Uterus (tissue), 7 donors: ENCODE measurements around a stretch of chr3.

- PRO-cap, 4 experiments: no peak in any of the 4 experiments
- RAMPAGE, long total RNA, 2 experiments: no peak in any of the 2 experiments
- RRBS: no CpG with 5 or more reads among the region's 3 CpGs
Observed at GRCh38 chr3:128035959-128036487, 16.2 kb upstream of the SEC61A1 start.

GRCh38 chr3:128053445-128054346 lies 1.5 kb downstream of the SEC61A1 start:
- PRO-cap, 4 experiments: no peak in any of the 4 experiments
- RAMPAGE, long total RNA, 2 experiments: no peak in any of the 2 experiments
- RRBS: no CpG with 5 or more reads among the region's 7 CpGs

DNA sequence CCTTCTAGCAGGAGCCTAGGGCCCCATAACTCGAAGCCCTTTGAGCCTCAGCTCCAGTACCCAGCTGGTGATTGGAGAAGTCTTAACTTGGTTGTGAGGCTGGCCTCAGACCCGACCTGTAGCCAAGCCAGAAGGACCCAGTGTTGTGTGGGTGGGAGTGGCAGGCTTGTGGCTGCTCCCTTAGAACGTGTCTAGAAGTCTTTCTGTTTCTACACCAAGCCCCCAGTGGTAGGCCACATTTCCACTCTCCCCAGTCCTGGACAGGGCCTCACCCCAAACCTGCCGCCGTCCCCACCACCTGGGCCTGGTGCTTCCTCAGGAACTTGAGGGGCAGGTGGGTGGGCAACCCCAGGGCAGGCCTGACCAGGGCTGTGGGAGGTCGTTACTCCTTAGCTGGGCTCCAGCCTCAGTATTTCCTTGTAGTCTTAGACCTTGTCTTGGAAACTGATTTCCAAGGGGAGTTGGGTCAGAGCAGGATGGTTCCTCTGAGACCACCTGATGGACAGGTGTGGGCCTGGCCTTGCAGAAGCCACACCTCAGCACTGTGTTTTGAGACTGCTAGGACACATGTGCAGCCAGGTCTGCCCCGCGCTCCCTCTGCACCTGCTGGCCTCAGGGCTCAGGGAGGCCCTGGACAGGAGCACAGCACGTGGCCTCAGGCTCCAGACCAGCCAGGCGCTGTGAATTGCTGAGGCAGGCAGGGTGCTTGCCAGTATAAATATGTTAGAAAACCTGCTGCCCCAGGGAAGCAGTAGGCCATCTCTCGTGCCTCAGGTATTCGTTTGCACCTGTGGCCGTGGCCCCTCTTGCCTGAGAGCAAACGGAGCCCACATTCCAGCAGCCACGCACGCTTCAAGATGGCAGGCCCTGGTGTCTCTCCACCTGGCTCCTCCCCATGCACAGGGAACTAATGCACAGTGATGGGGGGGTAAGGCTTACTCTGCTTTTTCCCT lies 20.0 kb downstream of the SEC61A1 start:
- PRO-cap, 4 experiments: no peak in any of the 4 experiments
- RAMPAGE, long total RNA, 2 experiments: no peak in any of the 2 experiments
- RRBS: no CpG with 5 or more reads among the region's 16 CpGs

DNA sequence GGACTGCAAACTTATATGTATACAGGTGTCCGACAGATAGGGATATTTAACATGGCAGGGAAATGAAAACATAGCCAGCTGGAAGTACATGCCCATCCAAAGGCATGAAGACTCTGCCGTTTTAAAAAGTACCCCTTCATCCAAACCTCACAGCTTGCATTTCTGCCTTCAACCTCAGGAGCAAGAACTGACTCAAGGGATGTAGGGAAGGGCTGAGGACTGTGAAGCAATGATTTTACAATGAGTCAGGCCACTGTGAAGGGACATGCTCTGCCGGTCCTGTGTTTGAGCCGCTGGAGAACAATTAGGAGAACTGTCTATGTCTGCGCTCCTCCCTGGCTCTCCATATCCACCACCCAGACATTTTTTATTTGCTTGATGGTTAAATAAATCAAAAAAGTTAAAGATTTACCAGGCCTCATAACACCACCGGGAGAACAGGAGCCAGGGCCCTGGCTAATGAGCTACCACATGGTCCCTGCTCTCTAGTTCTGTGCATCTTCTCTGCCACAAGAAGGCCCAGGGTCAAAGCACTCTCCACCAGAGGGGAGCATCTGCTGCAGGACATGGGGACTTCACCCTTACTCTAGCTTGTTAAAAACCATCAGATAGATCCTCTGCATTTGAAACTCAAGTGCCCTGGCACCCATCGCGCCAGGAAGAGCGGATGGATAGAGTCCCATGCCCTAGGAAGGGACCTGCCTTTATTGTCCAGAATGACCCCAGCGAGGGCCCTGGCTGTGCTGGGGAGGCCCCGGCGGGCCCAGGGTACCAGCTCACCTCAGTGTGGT lies 29.7 kb downstream of the SEC61A1 start:
- PRO-cap, 4 experiments: no peak in any of the 4 experiments
- RAMPAGE, long total RNA, 2 experiments: no peak in any of the 2 experiments
- RRBS: no CpG with 5 or more reads among the region's 12 CpGs

DNA sequence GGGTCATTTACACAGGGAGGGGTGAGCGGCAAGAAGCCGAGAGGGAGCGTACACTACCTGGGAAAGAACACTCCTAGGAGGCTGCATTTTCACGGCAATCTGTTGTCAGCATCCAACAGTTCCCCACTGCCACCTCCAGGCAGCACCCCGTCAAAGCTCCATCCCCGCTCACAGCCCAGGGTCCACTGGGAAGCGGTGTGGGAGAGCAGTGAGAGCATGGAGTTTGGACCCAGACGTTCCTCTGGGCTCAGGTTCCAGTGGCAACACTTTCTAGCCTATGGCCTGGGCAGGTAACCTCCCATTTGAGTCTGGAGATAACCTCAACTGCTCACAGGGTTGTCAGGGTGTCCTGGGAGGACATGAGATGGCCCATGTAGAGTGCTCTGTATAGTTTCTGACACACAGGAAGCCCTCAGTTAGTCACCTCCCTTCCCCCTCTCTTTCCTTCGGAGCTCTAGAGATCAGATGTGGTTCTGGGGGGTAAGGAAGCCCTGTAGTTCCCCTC lies 29.2 kb downstream of the RUVBL1 start:
- PRO-cap, 4 experiments: no peak in any of the 4 experiments
- RAMPAGE, long total RNA, 2 experiments: no peak in any of the 2 experiments
- RRBS: no CpG with 5 or more reads among the region's 9 CpGs

DNA sequence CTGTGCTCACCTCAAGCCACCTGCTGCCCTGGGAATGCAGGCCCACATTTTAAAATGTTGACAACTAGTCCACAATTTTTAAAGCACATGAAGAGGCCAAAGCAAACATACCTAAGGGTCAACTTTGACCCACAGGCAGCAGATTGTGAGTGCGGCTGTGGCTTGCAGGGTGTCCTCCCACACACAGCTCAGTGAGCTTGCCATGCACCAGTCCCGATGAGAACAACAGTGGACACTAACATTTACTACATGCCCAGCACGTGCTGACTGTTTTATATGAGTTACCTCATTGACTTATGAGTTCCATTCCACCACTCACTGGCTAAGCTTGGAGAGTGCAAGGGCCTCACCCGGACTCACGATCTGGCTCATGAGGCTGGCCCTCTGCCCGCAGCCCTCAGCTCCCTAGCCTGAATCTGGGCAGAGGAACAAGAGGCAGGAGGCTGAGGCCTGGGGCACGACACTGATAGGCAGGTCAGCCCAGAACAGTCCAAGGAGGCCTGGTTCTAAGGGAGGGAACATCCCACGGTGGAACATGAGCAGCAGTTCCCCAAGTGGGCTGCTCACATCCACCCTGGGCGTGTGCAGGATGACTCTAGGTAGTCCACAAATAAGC lies 81.2 kb downstream of the DNAJB8 start:
- PRO-cap, 4 experiments: no peak in any of the 4 experiments
- RAMPAGE, long total RNA, 2 experiments: no peak in any of the 2 experiments
- RRBS: no CpG with 5 or more reads among the region's 9 CpGs

- PRO-cap, 4 experiments: peak in 4 of 4 experiments; most common plus-strand start chr3:128490010 (in 1); most common minus-strand start chr3:128490239 (in 2)
- RAMPAGE, long total RNA, 2 experiments: no peak in any of the 2 experiments
- RRBS: 3% methylated on average over 34 of the region's 78 CpGs
Observed at GRCh38 chr3:128489892-128491018, 2.7 kb downstream of the GATA2 start.

GRCh38 chr3:128537070-128537402 lies 44.0 kb upstream of the GATA2 start:
- PRO-cap, 4 experiments: no peak in any of the 4 experiments
- RAMPAGE, long total RNA, 2 experiments: no peak in any of the 2 experiments
- RRBS: no CpG with 5 or more reads among the region's 1 CpG

DNA sequence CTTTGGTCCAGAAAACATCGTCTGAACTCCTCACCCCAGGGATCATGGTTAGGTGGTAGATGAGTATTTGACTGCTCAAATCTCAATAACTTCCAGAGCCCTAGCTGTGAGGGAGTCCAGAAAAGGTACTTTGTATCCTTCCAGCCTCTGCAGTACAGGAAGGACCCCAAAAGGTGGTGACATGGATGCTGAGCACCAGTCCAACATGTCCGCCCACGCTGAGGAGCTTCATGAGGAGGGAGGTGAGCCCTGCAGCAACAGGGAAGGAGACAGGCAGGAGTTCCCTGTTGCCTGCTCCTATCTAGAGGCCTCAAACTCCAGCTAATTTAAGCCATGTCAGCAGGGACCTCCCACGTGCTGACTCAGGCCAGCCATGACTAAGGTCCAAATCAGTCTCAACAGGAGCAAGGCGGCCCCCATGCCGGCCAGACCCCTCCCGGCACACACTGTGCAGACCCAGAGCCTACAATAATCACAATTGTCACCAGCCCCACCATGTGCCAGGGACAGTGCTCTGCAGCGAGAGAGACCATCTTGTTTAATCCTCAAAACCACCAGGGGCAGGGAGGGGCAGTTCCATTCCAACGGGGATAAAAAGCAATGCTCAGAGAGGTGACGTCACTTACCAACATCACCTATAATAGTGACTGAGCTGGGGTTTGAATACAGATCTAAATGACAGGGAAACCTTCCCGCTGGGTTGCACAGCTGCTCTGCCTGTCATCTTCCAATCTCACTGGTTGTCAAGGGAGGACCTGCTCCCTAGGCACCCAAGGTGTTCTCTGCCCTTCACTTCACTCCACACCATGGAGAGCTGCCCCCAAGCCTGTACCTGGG lies 54.5 kb upstream of the GATA2 start:
- PRO-cap, 4 experiments: peak in 2 of 4 experiments; most common plus-strand start position 392 of the sequence (in 2); most common minus-strand start position 299 of the sequence (in 2)
- RAMPAGE, long total RNA, 2 experiments: no peak in any of the 2 experiments
- RRBS: no CpG with 5 or more reads among the region's 11 CpGs

DNA sequence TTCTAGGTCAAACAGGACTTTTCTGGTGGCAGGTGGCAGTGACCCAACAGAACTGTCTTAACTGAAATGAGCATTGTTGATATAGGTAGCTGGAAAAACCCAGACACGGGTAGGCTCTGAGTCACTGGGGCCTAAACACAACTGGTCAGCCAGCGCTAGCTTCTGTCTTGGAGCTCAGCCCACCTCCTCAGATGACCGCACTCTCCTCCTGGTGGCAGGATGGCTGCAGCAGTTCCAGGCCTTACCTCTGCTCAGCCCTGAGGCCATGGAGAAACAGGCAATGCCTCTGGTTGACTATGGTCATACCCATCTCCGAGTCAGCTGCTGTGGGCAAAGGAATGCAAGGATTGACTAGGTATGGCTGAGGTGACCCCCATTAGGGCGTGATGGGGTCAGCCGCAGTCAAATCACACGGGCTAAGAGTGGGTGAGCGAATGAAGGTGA lies 61.1 kb upstream of the GATA2 start:
- PRO-cap, 4 experiments: peak in 1 of 4 experiments; most common minus-strand start position 54 of the sequence (in 1)
- RAMPAGE, long total RNA, 2 experiments: no peak in any of the 2 experiments
- RRBS: no CpG with 5 or more reads among the region's 8 CpGs

- PRO-cap, 4 experiments: peak in 3 of 4 experiments; most common plus-strand start chr3:128555589 (in 1); most common minus-strand start chr3:128555386 (in 2)
- RAMPAGE, long total RNA, 2 experiments: no peak in any of the 2 experiments
- RRBS: 6% methylated on average over 41 of the region's 77 CpGs
Observed at GRCh38 chr3:128555132-128555995, 62.4 kb upstream of the GATA2 start.

DNA sequence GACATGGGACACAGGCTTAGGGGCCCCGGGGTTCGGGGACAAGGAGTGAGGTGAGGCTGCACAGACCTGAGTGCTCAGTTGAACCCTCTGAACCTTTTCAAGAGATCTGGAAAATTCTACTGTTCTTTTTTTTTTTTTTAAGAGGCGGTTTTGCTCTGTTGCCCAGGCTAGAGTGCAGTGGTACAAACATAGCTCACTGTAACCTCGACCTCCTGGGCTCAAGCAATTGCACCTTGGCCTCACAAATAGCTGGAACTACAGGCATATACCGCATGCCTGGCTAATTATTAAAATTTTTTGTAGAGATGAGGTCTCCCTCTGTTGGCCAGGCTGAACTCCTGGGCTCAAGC lies 45.4 kb downstream of the RPN1 start:
- PRO-cap, 4 experiments: no peak in any of the 4 experiments
- RAMPAGE, long total RNA, 2 experiments: no peak in any of the 2 experiments
- RRBS: no CpG with 5 or more reads among the region's 5 CpGs

GRCh38 chr3:128625441-128626621 lies 24.8 kb downstream of the RPN1 start:
- PRO-cap, 4 experiments: no peak in any of the 4 experiments
- RAMPAGE, long total RNA, 2 experiments: no peak in any of the 2 experiments
- RRBS: no CpG with 5 or more reads among the region's 13 CpGs

DNA sequence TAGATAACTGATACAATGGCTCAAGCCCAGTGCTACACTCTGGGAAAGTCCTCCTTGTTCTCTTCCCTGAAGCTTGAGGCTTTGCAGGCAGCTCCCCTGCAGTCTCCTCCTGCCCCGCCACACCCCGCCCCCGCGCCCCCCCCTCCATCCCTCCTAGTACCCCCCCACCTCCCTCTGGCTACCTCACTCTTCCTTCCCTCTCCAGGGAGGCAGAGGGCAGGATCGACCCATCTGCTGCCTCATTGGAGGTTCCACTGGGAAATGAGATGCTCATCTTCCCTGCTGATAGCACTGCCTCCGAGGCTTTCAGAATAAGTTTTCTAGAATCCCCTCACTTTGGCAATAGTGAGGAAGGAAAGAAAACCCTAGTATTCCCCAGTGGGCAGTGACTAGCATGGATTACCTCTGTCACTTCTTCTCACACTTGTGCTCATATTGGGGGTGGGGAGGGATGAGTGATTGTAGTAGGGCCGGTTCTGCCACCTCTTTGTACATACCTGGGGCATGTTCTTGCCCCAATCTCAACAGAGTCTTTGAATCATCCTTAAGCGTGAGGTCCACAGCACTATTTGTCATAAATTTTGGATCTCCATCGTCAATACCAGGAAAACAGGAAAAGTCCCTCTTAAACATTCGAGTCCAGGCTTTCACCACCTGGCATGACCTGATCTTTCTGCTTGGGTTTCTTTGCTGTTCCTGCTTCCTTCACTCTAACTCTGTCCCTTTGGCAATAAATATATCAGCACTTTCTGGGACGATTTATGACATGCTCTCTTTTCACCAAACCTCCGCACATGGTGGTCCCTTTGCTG lies 16.2 kb upstream of the RAB7A start:
- PRO-cap, 4 experiments: no peak in any of the 4 experiments
- RAMPAGE, long total RNA, 2 experiments: no peak in any of the 2 experiments
- RRBS: no CpG with 5 or more reads among the region's 12 CpGs

DNA sequence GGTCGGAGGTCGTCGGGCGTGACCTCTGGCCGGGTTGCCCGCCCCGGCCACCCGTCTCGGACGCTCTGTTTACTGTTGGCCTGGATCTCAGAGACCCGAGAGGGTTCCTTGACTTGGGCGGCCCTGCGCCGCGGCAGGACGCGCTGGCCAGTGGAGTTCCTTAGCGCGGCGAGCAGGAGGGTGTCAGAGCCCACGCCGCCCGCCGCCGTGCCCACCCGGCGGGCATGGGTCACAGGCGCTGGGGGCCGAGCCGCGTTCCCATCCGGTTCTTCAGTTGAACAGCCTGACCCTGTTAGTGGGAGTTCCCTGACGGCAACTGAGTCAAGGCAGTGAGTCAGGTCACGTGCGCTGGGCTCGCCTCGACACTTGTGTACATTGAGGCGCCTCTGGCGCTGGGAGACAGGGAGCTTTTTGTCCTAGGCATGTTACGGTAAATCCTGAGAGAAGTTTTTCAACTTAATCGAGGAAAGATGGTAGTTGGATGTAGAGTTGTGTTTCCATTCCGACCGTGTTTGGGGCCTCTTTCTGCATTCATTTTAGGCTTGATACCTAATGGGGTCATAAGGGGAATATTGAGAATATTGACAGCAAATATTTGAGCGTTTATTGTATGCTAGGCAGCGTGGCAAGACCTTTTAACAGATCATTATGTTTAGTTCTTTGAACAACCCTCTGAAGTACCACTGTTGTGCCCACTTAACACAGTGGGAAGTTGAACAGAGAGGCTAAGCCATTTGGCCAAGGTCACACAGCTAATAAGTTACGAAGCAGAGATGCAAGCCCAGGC lies 753 bp downstream of the RAB7A start:
- PRO-cap, 4 experiments: peak in 4 of 4 experiments; most common plus-strand start position 378 of the sequence (in 3); most common minus-strand start position 297 of the sequence (in 4)
- RAMPAGE, long total RNA, 2 experiments: no peak in any of the 2 experiments
- RRBS: 3% methylated on average over 12 of the region's 46 CpGs

GRCh38 chr3:128764954-128765580 lies 39.1 kb downstream of the RAB7A start:
- PRO-cap, 4 experiments: no peak in any of the 4 experiments
- RAMPAGE, long total RNA, 2 experiments: no peak in any of the 2 experiments
- RRBS: no CpG with 5 or more reads among the region's 27 CpGs

DNA sequence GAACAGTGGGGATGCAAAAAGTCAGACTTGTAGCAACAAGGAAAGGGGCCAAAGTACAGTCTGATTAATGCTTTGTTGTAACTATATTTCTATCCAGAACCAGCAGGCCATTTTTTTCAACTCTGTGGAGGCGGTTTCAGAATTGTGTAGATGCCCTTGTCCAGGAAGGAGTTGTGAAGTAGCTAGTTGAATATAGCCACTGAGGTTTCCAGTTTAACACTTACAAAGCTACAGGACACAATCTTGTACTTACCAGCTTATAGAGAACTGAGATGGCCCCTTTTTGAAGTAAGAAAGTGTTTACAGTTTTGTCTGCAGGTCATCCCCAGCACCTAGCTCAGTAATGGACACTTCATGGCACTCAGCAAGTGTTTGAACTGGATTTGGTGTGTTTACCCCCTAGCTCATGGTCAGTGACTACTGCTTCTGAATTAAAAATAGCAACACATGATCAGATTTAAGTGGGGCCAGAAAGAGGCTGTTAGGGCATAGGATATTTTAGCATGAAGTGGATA lies 54.3 kb downstream of the RAB7A start:
- PRO-cap, 4 experiments: no peak in any of the 4 experiments
- RAMPAGE, long total RNA, 2 experiments: no peak in any of the 2 experiments
- RRBS: no CpG with 5 or more reads among the region's 1 CpG

DNA sequence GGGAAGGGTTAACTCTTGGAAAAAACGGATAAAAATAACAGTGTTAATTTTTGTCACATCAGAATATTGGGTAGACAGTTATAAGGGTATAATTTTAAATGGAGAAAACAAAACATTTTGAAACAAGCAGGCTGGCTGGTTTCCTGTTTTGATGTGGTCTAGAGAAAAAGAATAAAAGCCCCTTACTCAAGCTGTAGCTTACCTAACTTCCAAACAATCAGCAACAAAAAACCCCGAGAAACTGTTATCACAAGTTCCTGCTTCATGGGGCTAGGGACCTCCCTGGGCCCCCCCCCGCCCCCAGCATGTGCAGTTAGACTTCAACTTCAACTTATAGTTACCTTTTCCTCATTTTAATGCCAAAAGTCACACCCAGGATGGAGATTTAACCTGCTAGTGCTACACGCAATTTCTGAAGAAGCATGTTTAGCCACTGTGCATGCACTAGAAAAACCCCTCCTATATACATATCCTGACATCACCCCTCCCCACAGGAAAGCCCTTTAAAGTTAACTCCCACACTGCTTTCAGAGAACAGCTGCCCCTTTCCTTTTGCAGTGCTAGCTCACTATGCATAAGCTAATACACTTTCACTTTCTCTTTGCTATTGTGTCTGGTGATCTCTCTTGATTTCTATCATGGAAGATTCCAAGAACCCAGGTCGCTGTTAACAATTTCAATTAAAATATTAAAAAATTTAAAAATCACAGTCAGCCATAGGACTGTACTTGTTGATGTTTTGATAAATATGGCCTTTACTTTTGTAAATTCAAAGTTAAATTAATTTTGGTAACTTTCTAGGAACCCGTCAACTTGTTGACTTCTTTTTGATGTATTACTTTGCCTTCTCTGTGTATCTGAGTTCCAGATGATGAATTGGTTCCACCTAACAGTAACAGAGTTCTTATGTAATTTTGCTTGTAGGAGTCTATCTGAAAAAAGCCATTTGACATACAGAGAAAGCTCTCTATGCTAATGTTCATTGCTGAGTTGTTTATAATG lies 75.3 kb upstream of the ACAD9 start:
- PRO-cap, 4 experiments: no peak in any of the 4 experiments
- RAMPAGE, long total RNA, 2 experiments: no peak in any of the 2 experiments
- RRBS: no CpG with 5 or more reads among the region's 6 CpGs

- PRO-cap, 4 experiments: peak in 4 of 4 experiments; most common plus-strand start chr3:128845994 (in 2); most common minus-strand start chr3:128845872 (in 4)
- RAMPAGE, long total RNA, 2 experiments: no peak in any of the 2 experiments
- RRBS: no CpG with 5 or more reads among the region's 48 CpGs
Observed at GRCh38 chr3:128845621-128846859, 33.4 kb upstream of the ACAD9 start.

DNA sequence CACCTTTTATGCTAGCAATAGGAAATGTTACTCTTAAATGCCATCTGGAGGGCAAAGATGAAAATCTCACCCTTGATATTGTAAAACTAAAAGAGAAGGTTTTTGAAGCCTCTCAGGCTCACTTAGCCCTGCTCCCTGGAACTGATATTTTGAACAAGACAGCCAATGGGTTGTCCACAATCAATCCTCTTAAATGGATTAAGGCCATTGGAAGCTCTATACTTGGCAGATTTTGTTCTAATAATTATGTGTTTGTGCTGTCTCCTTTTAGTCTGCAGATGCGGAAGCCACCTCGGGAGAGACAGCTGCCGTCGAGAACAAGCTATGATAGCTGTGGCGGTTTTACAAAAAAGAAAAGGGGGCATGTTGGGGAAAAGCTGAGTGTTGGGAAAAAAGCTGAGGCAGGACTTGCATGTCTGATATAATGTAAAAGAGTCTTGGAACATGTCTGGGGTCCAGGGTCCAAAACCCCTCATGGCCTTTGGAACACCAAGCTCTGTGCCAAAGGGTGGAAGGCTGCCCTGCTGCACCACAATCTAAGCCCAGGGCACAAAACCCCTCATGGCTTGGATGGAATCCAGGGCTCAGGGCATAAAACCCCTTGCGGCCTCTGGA lies 44.4 kb downstream of the ACAD9 start:
- PRO-cap, 4 experiments: no peak in any of the 4 experiments
- RAMPAGE, long total RNA, 2 experiments: no peak in any of the 2 experiments
- RRBS: no CpG with 5 or more reads among the region's 6 CpGs